Peritoneum (tissue), 1 donor: ENCODE results near the genes OPN4, MMRN2 and SHLD2.

DNA sequence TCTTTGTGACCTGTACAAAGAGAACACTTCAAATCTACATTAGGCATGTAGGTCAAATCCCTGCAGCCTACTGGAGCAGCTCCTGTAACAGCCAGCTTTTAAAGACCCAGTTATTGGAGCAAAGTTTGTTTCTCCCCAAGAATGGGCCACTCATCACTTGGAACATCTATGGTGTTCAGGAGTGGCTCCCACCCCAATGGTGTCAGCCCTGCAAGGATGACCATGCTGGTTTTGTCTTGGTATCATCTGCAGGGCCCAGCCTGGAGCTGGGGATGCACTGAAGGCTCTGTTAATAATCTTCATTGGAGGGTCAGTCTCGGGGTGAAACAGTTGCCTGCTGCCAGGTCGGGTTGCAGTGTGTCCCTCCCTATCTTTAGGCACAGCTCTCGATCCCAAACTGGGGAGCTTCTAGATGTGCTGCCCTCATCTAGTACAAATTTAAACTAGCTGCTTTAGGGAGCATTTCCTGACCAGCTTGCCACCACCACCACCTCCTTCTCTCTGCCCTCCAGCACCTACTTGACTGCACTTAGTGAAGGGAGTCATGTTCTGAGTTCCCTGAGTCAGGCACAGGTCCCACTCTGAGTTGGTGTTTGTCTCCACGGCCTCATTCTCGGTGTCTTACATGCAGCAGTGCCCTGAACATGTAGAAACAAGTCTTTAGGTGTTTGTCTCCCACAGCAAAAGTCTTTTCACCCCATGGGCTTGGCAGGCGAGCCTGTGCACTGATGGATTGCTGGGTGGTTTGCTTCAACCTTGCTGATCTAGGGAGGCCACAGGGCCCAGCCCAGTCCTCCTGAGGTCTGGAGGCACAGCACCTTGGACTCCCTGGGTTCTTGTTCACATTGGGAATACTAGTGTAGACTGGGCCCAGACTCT is 16.7 kb downstream of the TSPAN14 start:
- PRO-cap: no peak

DNA sequence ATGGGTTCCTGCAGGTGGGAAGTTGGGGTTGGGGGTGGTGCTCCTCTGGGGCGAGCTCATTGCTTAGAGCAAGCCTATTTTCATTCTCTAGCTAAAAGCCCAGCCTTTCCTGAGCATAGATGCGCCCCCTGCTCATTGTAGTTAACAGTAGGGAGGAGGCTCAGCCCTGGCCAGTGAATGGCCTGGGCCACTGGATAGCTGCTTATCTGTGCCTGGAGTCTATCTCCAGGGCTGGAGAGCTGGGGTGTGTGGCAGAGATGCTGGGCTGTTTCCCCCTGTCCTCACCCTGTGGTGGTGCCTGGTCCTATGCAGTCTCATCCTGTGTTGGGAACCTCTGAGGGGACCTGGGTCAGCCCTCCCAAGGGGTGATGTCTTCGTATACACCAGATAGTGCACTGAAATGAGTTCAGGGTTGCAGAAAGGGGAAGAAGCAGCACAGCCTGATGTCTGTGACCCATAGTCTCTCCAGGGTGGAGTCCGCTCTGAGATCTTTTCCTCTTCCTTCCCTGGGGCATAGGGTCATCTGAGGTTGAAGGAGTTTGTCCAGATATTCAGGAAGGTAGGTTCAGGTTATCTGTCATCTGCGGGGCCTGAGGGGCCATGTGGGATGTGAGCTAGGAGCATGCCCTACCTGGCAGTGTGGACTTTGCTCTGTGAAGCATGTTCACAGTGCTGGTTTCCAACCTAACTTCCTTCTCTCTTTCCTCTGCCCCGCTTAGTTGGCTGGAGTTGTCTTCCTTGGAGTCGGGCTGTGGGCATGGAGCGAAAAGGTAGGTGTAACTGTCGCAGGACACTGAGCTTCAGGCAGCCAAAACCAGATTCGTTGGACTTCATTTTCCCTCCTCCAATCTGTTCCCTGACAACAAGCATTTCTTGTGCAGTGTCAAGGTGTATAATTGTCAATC is 33.4 kb upstream of the SH2D4B start:
- PRO-cap: no peak

- PRO-cap: no peak
Measured at GRCh38 chr10:80509143-80510220, 28.2 kb upstream of the SH2D4B start.

DNA sequence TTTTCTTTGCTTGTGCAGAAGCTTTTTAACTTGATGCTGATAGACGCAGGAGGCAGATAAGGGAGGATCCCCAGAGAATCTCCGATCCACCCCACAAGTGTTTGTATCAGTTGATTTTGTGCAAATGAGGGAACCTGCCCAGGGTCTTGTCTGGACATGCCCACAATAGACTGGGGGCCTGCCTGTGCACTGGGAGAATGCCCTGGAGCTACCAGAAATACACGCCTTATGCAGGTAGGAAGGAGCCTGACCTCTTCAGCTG is 430.8 kb upstream of the NRG3 start:
- PRO-cap: no peak

DNA sequence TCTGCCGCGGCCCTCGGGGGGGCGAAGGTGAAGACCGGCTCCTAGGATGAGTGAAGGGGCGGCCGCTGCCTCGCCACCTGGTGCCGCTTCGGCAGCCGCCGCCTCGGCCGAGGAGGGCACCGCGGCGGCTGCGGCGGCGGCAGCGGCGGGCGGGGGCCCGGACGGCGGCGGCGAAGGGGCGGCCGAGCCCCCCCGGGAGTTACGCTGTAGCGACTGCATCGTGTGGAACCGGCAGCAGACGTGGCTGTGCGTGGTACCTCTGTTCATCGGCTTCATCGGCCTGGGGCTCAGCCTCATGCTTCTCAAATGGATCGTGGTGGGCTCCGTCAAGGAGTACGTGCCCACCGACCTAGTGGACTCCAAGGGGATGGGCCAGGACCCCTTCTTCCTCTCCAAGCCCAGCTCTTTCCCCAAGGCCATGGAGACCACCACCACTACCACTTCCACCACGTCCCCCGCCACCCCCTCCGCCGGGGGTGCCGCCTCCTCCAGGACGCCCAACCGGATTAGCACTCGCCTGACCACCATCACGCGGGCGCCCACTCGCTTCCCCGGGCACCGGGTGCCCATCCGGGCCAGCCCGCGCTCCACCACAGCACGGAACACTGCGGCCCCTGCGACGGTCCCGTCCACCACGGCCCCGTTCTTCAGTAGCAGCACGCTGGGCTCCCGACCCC is 439 bp downstream of the NRG3 start:
- PRO-cap: no peak

DNA sequence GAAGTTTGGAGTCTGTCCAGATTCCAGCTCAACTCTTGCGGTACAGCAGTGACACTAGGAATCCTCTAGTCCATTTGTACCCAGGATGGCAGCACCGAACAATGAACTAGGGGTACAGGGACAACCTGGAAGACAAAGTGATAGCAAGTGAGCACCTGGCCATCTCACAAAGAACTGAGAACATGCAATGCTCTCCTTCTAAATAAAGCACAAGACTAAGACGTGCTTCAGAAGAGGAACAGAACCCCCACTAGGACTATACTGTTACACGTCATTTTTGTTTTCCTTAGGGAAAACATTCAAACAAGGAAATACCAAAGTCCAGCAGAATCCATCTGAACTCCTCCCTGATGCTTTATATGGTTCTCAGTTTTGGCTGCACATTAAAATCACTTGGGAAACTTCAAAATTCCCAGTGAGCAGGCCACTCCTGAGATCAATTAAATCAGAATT is 866.7 kb upstream of the GHITM start:
- PRO-cap: no peak

DNA sequence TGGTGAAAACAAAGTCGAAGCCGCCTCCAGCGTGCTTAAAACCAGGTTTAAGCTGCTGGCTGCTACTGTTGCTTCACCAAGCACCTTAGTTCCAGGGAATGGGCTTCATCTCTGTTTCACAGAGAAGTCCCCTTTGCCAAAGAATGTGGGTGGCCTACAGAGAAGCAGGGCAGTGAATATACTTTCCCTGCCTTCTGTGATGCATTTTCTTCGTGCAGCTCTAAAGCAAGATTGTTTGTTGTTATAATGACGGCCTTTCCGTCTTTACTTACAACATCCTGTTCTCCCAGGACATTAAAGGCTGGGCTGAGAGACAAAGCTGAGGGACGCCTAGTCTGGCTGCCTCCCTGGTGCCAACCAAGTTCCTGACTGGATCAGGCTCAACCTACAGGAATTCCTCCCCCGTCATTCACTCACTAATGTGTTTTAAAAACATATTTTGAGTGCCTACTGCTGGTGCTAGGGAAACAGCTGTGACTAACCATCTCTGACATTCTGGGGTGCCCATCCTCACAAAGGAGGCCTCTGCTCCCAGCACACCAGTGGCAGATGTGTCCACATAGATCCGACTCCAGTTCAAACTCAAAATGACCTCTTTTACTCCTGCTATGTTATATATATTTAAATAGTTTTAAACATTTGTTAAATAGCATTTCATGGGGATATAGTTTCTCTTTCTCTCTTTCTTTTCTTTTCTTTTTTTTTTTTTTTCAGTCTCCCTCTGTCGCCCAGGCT is 31.8 kb upstream of the CCSER2 start:
- PRO-cap: no peak

DNA sequence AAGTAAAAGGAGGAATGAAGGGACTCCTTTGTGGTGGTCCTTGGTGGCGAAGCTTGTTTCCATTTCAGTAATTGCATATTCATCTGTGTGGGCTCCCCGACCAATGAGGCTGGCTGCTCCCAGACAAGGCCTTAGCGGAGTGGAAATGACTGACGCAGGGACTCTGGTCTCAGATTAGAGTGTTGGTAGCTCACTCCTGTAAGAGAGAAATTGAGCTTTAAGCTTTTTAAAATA is 873 bp downstream of the CCSER2 start:
- PRO-cap: no peak

GRCh38 chr10:84614813-84615012 is 286.3 kb downstream of the CCSER2 start:
- PRO-cap: no peak

DNA sequence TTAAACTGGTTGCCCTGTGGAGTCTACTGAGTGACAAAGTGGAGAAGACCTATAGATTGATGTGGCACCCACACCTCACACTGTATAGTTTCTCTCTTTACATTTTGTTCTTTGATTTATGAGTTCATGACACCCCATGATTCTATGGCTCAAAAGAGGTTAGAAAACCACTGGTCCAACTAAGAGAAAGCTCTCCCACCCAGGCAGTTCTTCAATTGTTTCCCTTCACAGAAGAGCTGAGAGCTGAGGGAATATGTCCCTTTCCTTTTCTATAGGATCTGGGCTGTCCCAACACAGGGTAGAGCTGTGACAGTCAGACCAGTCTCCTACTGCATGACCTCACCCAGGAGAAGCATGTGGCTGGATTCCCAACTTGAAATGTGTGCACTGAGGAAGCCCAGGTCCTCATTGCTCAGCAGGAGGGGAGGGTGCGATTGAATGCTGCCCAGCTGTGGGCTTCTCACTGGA is 508.5 kb downstream of the CCSER2 start:
- PRO-cap: no peak

DNA sequence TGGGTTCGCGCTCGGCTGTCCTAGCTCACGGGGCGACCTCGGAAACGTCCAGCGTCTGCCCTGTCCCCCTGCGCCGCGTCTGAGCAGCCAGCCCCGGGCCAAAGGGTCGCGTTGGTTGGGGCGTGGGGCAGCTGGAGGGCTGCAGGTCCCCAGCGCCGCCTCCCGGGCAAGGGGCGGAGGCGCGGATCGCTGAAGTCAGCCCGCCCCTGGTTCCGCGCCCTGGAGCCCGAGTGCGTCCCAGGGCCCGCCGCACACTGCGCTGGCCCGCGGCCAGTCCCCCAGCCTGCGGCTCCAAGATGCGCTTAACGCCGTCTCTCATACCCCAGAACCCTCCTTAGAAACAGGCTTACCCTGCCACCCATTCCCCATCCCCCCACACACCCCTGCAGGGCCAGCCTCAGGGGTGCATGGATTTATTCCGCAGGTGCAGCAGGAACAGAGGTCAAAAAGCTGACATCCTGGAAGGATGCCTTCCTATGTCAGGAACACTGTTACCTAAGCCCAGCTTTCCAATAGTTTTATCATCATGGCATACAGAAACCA is 22.1 kb upstream of the OPN4 start:
- PRO-cap: no peak

- PRO-cap: no peak
Measured at GRCh38 chr10:86654393-86654866, at the start of gene OPN4. Gene OPN4, plus strand, starts transcription at chr10:86654547.

DNA sequence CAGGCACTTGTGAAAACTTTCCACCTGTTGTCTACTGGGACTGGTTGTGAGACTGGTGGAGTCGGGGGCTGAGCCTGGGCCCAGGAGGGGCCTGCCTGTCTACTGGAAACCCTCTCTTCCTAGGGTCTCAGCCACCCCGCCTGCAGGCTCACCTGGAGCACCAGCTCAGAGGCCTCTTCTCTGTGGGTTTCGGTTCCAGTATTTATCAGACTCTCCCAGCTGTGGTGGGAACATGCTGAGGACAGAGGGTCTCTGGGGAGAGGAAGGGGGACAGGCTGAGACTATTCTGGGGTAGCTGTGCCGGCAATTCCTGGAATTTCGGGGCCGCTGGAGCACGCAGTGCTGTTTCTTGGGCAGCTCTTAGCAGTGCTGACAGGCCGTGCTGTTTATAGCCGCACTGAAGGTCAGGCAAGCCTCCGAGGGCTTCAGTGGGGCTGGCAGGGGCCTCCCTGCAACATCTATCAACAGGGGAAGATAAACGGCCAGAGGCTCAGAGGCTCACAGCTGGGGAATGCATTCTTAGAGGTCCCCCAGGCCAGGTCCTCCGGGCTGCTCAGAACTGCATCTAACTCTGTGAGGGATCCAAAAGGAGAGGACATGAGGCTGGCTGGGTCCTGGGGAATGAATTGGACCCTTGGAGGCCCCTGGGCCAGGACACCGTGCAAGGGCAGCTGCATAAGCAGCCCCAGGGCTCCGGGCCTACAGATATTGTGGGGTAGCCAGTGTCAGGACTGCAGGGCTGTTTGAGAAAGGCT is 4.0 kb downstream of the LDB3 start:
- PRO-cap: no peak

- PRO-cap: no peak
Measured at GRCh38 chr10:86708588-86708981, 40.3 kb downstream of the LDB3 start.

DNA sequence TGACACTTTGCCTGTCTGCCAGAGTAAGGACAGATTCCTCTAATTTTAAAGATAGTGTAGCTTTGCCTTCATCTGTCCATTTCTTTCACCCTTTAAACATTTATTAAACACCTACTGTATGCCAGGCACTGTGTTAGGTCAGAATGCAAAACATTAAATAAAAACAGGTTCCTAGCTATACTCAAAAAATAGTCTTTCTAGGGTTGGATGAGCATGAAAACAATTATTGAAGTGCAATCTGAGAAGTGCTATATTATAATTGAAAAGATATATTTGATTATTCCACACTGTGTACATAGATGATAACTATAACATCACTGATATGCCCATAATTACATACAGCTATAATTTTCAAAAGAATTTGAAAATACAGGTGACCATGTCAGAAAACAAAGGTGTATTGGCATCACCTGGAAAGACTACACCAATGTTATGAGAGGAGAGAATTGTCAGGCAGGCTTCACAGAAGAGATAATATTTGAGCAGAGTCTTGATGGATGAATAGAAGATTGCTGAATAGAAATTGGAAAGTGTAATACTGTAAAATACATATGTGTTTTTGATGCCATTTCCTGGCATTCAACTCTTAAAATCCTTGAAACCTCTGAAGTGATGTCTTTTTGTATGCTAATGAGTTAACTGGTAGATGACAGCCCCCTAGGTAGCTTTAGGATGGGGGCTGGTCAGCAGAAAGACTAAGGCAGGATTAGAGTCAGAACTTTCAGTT is 84.8 kb downstream of the BMPR1A start:
- PRO-cap: no peak

DNA sequence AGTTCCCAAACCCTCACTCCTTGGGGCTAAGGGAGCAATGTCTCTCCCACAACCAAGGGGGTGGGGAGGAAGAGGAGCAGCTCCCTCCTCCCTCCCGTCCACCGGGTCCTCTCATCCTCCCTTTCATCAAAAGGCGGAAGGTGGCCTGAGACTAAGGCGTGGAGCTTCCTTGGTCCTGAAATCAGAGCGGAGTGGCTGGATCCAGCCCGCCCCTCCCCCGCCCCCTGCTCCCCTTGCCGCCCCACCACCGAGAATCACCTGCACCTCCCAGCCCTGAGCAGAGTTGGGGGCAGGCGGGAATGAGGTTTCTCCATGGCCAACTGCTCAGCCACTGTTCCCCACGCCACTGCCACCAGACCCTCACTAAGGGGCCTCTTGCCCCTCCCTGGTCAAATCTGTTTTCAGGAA is 1.5 kb downstream of the MMRN2 start:
- PRO-cap: no peak

GRCh38 chr10:86957380-86958207 is at the start of gene MMRN2:
Gene MMRN2, minus strand, starts transcription at chr10:86957615.
- PRO-cap: no peak

- PRO-cap: no peak
Measured at GRCh38 chr10:86980820-86981538, 12.7 kb downstream of the ADIRF start.

GRCh38 chr10:87094972-87096059 is at the start of gene SHLD2:
Gene SHLD2, plus strand, starts transcription at chr10:87095206.
- PRO-cap: bidirectional peak, plus-strand start at chr10:87095099, minus-strand start at chr10:87095008

- PRO-cap: no peak
Measured at GRCh38 chr10:87116090-87117026, 21.4 kb downstream of the SHLD2 start.